CD14-positive monocyte (primary cell): ENCODE measurements around a stretch of chr1.

GRCh38 chr1:37484416-37485093, 10.2 kb downstream of the ZC3H12A start:
- CAGE, long polyA plus RNA, result no peak

GRCh38 chr1:37518742-37519333, 4.3 kb upstream of the MEAF6 start:
- CAGE, long polyA plus RNA, result no peak

GRCh38 chr1:37548888-37549661, 5.0 kb downstream of the SNIP1 start:
- CAGE, long polyA plus RNA, result no peak

DNA sequence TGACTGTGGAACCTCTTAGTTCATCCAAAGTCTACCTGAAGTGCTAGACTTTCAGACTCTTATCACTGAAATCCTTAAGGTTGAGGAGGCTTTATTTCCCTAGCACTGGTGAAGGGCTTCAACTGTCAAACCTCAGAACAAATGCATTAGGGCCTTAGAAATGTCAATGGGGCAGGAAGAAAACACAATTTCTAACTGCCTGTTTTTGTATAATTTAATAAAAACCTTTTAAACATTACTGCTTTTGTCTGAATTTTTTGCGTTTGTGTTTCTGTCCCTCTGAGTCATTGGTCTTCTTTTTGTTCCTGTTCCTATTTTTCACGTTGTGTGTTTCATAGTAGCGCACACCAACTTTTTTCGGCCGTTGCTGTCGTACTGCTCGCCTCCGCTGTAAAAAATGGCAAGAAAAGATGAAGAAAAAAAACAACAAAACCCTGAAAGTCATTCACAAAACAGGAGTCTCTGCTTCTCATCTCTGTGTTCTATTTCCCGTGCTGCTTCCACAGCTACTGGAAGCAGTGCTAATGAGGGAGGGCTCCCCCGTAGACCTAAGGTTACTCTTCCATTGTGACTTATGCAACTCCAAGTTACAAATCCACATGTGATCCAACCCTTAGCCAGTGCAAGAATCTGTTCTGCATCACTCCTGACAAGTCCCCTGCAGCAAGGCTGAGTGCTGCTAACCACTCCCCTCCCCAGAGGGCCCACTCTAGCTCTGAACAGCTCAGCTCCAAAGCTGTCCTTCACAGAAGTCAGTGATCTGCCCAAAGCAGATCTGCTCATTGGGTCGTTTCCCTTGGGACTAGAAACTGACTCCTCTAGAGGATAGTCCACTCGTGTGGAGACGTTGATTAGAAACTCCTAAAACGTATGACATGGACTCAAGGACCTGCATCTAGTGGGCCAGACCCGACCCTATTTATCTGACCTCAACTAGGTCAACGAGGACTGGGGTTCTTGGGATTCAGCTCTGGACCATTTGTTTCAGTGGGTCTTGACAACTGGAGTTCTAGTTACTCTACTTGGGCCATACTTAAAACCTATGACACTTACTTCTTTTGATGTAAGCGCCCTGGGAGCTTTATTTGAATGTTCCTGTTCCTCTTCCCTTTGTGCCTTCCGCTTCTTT, 10.2 kb downstream of the DNALI1 start:
- CAGE, long polyA plus RNA, result no peak

GRCh38 chr1:37795368-37795854, 1.8 kb downstream of the MANEAL start:
- CAGE, long polyA plus RNA, result no peak

GRCh38 chr1:37889520-37889822, 30.1 kb upstream of the MTF1 start:
- CAGE, long polyA plus RNA, result no peak

- CAGE, long polyA plus RNA, result no peak
These were observed 9.4 kb downstream of the UTP11 start for GRCh38 chr1:38021971-38022383.

DNA sequence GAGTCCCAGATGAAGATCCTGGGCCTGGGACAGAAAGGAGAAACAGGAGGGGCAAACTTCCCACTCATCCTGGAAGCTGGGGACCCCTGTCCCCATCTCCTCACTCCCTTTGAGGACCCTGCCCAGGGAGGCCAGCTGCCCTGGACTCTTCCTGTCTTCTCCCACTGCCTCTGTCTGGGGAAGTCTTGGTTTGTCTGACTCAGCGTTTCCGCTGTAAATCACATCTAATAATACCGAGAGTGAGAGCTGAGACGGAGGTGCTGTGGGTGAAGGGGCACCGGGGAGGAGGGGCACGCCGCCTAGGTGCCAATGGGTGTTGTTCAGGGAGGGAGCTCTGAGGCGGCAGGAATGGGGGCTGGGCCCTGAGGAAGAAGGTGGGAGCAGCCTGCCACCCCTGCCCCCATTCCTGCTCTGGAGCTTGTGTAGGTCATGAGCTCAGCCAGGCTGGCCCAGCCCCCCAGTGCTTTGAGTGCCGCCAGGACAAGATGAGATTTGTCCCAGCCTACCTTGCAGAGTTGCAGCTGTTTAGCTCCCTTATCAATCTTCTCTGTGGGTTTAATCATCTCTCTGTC, 16.5 kb downstream of the POU3F1 start:
- CAGE, long polyA plus RNA, result no peak

- CAGE, long polyA plus RNA, result no peak
These were observed 1.6 kb downstream of the POU3F1 start for GRCh38 chr1:38044583-38045756.

DNA sequence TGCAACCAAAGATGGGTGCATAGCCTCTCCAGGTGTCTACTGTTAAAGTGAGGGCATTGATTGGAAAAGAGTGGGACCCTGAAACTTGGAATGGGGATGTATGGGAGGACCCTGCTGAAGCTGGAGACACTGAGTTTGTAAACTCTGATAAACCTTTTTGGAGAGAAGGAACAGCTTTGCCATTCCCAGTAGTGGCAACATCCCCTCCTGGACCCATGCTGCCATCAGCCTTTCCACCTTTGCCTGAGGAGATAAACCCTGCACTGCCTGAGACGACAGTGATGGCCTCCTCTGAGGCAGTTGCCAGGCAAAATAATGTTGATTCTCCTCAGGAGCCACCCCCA, 98.7 kb upstream of the POU3F1 start:
- CAGE, long polyA plus RNA, result no peak

- CAGE, long polyA plus RNA, result no peak
These were observed 384.9 kb downstream of the RRAGC start for GRCh38 chr1:38474513-38475209.

DNA sequence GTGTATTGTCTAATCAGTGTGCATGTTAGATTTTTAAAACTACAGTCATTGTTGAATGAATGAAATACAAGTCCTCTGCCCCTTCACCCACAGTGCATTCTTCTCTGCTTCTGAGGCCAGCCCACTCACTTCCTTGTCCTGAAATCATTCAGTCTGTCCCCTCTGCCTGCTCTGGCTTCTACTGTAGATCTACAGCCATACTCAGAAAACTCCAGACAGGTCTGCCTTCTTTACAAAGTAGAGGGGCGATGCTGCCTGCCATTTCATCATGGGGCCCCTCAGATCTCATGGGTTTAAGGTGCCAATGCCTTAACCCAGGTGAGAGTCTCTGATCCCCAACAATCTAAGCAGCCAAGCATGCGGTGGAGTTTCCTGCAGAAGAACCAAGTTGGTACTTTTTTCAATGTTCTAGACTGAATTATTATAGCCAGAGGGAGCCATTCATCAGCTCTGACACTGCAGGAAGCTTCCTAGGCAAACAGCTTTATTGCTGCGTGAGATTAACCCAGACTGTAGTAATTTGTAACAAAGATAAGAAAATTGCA, 135.6 kb downstream of the RRAGC start:
- CAGE, long polyA plus RNA, result no peak

- CAGE, long polyA plus RNA, result no peak
These were observed 581 bp downstream of the RHBDL2 start for GRCh38 chr1:38941003-38941495.

- CAGE, long polyA plus RNA, result no peak
These were observed 2.6 kb downstream of the AKIRIN1 start for GRCh38 chr1:38993729-38994043.

- CAGE, long polyA plus RNA, result no peak
These were observed 88.6 kb downstream of the NDUFS5 start for GRCh38 chr1:39114551-39115356.

GRCh38 chr1:39116642-39117018, 87.9 kb upstream of the MACF1 start:
- CAGE, long polyA plus RNA, result no peak

DNA sequence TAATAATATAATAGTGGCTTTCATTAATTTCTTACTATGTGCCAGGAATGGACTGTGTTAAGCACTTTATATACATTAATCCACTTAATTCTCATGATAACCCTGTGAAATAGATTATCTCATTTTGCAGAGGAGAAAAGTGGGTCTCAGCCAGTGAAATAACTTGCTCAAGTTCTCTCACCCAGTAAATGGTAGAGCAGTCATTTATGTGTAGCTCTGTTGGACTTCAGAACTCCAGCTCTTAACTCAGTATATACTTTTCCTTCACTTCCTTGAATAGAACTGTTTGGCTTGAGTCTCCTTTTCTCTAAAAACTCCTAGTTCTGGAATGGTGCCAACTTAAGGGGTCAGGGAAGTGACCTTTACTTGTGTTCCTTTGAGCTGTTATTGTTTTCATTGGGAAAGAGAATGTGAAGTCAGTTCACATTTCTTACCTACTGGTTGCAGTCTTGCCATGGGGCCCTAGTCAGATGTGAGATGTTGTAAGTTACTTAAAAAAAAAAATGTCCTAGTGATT, 77.1 kb upstream of the MACF1 start:
- CAGE, long polyA plus RNA, result no peak

GRCh38 chr1:39409420-39410557, 81.6 kb upstream of the BMP8A start:
- CAGE, long polyA plus RNA, result no peak

DNA sequence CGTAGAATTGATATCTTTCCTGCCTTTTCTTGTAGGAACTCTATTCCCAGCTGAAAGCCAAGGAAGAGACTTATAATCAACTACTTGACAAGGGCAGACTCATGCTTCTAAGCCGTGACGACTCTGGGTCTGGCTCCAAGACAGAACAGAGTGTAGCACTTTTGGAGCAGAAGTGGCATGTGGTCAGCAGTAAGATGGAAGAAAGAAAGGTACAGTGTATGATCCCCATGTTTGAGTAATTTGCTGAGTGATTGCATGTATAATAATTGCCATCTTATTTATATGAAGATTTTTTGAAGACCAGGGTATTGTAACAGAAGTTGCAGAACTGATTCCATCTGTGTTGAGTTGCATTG, 46.8 kb upstream of the BMP8A start:
- CAGE, long polyA plus RNA, result no peak

DNA sequence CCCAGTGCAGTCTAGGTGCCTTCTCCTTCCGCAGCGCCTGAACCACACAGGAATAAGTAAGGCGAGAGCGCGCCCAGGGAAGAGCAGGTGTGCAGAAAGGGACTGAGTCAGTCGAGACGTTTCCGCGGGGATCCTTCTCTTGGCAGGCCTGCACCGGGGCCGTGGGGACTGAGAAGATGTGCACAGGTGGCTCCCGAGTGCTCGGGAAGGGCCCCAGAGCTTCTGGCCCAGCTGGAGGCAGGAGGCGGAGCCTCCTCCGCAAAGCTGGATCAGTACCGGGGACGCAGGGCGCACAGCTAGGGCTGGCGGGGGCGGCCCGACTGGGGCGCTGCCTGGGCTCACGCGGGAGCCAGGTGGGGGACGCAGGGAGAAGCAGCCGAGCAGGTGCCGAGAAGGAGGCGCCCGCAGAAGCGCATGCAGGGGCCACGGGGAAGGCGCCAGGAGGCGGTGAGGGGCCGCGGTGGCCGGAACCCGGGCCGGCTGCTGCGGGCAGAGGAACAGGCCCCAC, 658 bp upstream of the BMP8A start:
- CAGE, long polyA plus RNA, result no peak